A375 (cell line): ENCODE results near the genes AGL and AMY2B.

GRCh38 chr1:99849485-99850887 is at the start of gene AGL:
Gene AGL, plus strand, starts transcription at chr1:99850361.
- RAMPAGE, long total RNA = no peak

- RAMPAGE, long total RNA = no peak
Measured at GRCh38 chr1:100020295-100020881, 17.5 kb upstream of the MFSD14A start.

DNA sequence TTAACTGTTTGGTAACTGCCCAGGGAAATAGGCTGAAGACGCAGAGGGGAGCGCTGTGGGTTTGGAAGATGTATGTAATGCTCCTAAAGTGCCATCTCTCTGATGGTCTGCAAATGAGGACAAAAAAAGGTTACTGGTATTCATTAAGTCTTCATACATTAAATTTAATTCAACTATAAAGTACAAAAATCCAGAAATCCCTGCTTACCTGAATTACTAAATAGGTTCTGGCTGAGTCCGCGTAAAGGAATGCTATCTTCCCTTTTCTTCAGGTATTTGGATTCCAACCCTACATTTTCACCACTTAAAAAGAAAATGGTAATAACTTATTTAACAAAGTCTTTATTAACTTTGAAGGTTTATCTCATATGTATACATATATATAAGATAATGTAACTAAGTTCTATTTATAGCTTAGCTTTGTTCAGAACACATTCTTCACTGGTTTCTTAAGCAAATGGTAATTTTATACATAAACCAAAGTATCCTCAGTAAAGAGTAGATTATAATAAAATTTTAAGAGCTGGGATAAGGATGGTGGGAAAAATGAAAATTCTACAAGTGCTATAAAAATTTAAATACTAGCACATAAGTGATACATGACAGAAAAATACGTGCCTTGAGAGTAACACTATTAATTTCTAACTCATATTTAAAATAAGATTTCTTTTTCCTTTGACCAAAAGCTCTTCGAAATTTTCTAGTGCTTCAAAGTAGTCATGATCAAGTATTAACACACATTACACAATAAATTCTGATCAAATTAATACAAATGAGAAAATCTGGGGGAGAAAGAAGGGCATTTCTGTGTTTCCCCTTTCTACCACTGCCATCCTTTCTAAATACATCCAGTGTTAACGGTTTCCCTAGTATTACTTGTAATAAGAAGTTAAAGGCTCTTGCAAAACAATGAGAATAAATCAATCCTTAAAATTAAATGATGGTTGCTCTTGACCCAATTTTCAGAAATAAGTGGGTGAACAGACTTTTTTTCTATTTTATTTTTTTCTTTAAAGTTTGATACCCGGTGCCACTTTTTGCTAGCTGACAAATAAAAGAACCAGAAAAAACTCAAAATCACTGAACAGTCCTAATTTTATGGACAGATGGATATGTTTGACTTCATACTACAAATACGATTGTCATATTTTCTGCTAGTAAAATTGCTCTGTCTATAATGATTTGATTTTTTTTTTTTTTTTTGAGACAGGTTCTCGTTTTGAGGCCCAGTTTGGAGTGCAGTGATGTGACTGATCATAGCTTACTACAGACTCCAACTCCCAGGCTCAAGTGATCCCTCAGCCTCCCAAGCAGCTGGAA is 46.9 kb downstream of the SASS6 start:
- RAMPAGE, long total RNA = no peak

- RAMPAGE, long total RNA = no peak
Measured at GRCh38 chr1:100372110-100372449, 19.8 kb downstream of the CDC14A start.

DNA sequence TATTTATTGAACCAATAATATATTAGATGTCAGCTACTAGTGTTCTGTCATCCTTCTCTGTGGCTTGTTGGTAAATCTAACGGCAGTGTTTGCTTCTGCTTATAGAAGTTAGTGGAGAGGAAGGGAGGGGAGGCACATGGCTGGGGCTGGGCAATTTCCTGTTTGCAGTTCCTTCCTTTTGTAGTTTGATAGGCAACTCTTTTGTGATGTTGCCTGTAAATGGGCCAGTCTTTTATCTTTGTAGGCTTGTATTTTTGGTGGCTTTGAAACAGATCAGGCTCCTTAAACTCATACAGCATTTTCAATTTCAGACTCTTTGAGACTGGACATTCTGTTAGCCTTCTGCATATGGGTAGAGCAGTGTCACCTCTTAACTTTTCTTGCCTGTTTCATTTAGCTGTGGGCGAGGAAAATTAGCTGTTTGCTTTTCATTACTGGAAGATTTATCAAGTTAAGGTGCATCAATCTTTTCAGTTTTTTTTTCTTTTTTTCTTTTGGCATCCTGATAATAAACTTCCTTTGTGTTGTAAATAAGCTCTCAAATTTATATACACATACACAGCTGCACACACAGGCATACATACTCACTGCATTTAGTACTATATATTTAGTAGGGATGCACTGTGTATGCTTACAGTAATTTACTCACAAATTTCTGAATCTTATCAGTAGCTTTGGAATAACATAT is 48.2 kb downstream of the CDC14A start:
- RAMPAGE, long total RNA = no peak

DNA sequence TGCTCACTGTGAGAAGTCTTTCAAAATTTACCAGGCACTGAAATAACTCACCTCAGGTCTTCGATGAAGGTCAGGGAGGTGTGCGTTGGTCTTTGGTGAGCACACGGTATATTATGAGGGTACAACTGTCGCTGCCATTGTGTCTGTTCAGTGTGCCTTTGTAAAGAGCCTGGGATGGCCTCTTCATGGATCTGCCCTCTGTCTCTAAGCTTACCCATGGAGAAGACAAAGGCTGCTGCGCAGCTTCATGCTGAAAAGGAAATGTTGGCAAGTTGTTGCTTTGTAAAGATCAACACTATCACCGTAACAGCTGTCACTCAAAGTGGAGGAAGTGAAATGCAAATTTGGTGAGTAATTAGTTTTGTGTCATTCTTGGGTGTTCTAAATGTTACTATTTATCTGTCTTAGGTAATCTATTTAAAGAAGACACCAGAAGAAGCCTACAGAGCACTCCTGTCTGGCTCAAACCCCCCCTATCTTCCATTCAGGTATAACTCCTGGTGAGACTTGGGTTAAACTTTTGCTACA is 71.6 kb downstream of the CDC14A start:
- RAMPAGE, long total RNA = no peak

GRCh38 chr1:100439911-100440679 is 87.8 kb downstream of the CDC14A start:
- RAMPAGE, long total RNA = no peak

DNA sequence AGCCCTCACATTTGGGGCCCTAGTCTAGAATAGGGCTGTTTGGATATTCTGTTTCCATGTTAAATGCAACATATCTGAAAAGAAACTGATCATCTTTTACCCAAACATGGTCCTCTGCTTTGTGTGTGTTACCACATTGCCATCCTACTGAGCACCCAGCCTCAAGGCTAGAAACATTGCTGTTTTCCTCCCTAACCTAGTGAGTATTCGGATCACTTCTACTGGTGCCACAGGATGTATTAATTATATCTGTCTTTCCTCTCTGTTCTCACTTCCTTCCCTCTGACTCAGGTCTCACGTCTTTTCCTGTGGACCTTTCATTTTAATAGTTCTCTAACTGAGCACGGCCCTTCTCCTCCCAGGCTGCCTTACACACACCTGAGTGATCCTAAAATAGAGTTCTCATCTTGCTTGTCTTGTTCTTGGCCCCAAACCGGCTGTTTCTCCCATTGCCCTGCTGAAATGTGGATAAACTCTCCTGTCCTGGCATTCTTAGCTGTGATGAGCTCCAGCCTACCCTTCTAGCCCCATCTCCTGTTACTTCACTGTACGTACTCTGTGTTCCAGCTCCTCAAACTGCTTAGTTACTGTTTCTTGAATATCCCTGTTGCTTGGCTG is 91.8 kb downstream of the CDC14A start:
- RAMPAGE, long total RNA = no peak

- RAMPAGE, long total RNA = no peak
Measured at GRCh38 chr1:100445552-100446263, 92.2 kb upstream of the GPR88 start.

GRCh38 chr1:100950620-100951197 is 54.8 kb downstream of the SLC30A7 start:
- RAMPAGE, long total RNA = no peak

GRCh38 chr1:101105726-101106383 is 80.3 kb upstream of the DPH5 start:
- RAMPAGE, long total RNA = no peak

- RAMPAGE, long total RNA = no peak
Measured at GRCh38 chr1:101257864-101258456, 21.1 kb downstream of the S1PR1 start.

- RAMPAGE, long total RNA = no peak
Measured at GRCh38 chr1:103571508-103571848, at the start of gene AMY2B. Gene AMY2B, plus strand, starts transcription at chr1:103571589.

GRCh38 chr1:104407731-104408053 is 658.0 kb downstream of the AMY1C start:
- RAMPAGE, long total RNA = no peak

DNA sequence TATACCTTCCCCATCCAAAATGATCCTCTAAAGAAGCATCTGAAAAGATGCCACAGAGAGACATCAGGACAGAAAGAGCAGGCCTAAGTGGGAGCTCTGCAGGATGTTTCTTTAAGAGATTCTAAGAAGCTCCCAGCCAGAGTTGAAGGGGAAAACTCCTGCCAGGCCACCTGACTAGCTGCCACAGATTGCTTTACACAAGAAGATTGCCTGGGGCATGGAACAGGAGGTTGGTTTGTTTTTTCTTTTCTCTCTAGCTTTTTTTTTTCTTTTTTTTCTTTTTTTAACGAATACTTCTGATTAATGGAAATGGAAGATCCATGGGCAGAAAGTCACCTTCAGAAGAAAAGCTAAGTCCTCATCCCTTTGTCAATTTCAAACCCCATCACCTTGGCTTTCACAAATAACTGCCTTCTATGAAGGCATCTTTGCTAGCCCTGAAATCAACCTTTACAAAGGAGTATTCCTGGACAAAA is 275.7 kb downstream of the VAV3 start:
- RAMPAGE, long total RNA = no peak

GRCh38 chr1:107804104-107804558 is 160.8 kb downstream of the VAV3 start:
- RAMPAGE, long total RNA = no peak

- RAMPAGE, long total RNA = no peak
Measured at GRCh38 chr1:108053622-108053947, 88.6 kb upstream of the VAV3 start.

- RAMPAGE, long total RNA = no peak
Measured at GRCh38 chr1:108190679-108191196, 9.4 kb downstream of the SLC25A24 start.

GRCh38 chr1:108590251-108590907 is 30.5 kb downstream of the EEIG2 start:
- RAMPAGE, long total RNA = no peak

- RAMPAGE, long total RNA = no peak
Measured at GRCh38 chr1:108600579-108600834, 40.6 kb downstream of the EEIG2 start.